Hematopoietic multipotent progenitor cell (in vitro differentiated cells): ENCODE measurements around the genes CHRM2, TRIM24 and KIAA1549.

DNA sequence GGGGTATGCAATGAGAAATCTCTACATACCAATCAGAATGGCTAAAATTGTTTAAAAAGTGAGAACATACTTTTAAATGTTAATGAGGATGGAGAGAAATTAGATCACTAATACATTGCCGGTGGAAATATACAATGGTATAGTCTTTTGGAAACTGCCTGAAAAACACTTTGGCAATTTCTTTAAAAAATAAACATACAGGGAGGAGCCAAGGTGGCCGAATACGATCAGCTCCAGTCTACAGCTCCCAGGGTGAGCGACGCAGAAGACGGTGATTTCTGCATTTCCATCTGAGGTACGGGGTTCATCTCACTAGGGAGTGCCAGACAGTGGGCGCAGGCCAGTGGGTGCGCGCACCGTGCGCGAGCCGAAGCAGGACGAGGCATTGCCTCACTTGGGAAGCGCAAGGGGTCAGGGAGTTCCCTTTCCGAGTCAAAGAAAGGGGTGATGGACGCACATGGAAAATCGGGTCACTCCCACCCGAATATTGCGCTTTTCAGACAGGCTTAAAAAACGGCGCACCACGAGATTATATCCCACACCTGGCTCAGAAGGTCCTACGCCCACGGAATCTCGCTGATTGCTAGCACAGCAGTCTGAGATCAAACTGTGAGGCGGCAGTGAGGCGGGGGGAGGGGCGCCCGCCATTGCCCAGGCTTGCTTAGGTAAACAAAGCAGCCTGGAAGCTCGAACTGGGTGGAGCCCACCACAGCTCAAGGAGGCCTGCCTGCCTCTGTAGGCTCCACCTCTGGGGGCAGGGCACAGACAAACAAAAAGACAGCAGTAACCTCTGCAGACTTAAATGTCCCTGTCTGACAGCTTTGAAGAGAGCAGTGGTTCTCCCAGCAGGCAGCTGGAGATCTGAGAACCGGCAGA is 37.2 kb upstream of the CHRM2 start:
- CAGE, long polyA plus RNA, result no peak

GRCh38 chr7:136868276-136869562 is at the start of gene CHRM2:
TSS of gene CHRM2 (plus strand) at chr7:136868652.
- CAGE, long polyA plus RNA, result no peak

DNA sequence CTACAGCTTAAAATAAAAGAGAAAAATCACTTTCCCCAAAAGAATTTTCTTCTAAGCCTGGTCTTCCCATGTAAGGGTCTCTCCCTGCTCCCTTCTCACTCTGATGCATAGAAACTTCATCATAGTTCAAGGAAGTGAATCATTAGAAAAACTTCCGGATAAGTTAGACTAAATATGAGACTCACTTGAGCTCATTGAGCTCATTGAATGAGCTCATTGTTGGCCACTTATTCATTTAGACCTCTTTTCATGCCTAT is 236.3 kb upstream of the PTN start:
- CAGE, long polyA plus RNA, result no peak

- CAGE, long polyA plus RNA, result no peak
Observed at GRCh38 chr7:137905613-137906152, 58.9 kb upstream of the DGKI start.

GRCh38 chr7:137949353-137950099 is 52.4 kb downstream of the CREB3L2 start:
- CAGE, long polyA plus RNA, result no peak

GRCh38 chr7:137962575-137963534 is 39.0 kb downstream of the CREB3L2 start:
- CAGE, long polyA plus RNA, result no peak

DNA sequence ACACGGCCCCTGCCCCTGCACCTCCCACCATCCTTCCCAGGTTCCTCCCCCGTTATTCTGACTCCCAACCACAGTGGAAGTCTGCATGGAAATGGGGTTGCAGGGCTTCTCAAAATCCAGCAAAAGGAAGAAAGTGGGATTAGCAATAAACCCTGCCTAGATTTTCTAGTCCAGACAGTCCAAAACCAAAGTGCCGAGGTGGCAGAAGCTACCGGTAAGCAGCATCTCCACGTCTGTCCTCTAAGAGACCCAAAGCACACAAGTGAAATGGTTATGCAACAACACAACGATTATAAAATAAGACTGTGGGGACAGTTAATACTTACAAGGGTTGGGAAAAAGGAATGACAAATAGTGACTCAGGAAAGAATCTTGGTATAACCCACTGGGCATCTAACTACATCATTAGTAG is 24.8 kb downstream of the CREB3L2 start:
- CAGE, long polyA plus RNA, result no peak

DNA sequence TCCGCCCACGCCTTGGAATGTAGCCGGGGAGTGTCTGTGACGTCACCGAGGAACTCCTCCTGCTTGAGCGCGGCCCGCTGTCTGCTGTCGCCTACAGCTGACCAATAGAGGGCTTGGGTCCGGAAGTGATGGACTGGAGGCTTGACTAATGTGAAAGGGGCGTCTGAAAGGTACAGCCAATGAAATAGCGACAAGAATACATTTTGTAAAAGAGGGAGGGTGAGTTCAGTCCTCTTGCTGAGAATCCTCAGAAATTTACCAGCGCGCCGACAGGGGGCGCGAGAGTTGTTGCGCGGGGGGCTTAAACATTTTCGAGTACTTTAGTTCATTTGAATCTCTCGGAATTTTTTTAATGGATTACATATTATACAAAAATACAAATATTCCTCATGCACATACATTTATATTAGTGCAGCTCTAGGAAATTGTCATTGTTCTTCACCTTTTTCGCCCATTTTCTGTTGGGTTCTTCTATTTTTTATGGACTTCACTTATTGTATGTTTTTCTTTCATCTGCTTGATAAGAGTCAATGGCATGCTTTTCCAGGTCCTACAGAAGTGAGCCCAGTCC is 420 bp upstream of the CREB3L2 start:
- CAGE, long polyA plus RNA, result no peak

DNA sequence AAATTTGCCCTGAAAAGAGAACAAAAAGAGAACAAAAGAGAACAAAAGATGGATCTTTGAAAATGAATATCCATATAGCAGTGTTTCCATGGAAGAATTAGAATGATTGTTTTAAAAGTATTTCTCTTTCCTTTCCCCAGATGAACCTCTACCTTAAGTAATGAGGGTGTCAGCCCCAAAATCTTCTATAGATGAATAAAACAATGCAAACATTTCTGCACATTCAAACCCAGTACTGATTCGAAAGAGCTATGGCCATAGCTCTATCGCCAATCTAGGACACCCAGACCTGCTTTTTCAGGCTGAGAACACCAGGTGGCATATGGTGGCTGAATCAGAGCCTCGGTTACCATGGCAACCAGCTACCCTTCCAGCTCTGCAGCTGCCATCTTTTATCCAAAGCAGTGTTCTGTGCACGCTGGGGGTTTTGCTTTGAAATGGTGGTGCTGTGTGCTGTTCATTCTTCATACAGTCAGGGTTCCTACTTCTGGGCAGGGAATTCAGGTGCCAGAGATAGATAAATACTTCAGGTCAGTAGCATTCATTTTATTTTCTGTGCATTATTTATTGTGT is 85.2 kb downstream of the AKR1D1 start:
- CAGE, long polyA plus RNA, result no peak

- CAGE, long polyA plus RNA, result no peak
Observed at GRCh38 chr7:138169389-138169603, 93.0 kb downstream of the AKR1D1 start.

DNA sequence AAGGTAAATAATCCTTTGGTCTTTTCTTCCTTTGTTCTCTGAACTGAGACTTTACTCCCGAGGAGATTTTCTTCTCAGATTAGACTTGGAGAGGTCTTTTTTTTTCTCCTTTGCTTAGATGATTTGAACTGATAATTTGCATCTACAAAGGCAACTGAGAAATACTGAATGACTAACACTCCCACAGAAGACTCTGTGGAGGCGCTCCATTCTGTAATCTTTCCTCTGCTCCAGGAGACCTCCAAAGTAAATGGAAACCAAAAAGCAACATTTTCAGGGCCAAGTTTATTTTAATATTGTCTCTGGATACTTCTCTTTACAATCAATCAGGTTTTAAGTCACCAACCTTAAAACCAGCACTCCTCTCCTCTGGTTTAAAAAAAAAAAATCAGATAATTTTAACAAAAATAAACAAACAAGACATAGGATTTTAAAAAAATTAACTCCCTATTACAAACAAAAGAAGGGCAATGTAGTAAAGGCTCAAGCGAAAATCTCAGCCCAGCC is 93.4 kb downstream of the AKR1D1 start:
- CAGE, long polyA plus RNA, result no peak

GRCh38 chr7:138313900-138314386 is 146.1 kb upstream of the TRIM24 start:
- CAGE, long polyA plus RNA, result no peak

DNA sequence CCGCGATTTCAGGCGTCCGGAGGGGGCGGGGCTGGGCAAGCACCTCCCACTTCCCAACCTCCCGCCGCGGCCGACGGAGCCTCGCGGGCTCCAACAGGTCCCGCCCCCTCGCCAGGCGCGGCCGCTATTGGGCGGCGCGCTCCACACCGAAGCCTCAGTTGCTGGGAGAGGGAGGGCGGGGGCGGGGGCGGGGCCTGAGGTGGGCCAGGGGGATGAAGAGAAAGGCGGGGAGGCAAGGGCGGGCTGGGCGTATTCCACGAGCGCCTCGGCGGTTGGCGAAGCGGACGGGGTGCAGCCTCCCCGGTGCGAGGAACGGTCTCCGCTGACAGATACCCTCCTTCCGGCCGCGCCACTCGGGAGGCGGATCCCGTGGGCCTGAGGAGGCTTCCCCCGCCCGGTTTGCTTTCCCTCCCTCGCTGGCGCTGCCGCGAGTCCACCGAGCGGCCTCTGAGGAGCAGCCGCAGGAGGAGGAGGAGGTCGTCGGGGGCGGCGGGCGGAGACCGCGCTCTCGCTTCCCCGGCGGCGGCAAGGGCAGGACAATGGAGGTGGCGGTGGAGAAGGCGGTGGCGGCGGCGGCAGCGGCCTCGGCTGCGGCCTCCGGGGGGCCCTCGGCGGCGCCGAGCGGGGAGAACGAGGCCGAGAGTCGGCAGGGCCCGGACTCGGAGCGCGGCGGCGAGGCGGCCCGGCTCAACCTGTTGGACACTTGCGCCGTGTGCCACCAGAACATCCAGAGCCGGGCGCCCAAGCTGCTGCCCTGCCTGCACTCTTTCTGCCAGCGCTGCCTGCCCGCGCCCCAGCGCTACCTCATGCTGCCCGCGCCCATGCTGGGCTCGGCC is at the start of gene TRIM24:
Gene TRIM24 (plus strand): TSS at position 250 of the 836 bp plus-strand sequence.
- CAGE, long polyA plus RNA, result no peak

DNA sequence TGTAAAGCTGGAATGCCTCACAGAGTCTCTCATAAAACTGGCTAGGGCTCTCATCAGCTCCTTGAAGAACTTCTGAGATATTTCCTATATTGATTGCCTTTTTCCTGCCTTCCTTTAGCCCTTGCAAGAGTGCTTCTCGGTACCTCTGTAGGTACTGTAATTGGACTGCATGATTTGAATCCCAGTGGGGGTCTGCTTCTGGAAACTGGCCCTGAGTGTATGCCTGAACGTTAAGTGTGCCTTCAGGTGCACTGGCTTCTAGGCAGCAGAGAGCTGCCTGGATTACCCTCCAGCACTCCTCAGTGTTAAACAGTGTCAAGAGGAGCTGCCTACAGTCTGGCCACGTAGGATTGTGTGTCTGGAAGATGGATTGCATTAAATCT is 103.6 kb downstream of the TRIM24 start:
- CAGE, long polyA plus RNA, result no peak

DNA sequence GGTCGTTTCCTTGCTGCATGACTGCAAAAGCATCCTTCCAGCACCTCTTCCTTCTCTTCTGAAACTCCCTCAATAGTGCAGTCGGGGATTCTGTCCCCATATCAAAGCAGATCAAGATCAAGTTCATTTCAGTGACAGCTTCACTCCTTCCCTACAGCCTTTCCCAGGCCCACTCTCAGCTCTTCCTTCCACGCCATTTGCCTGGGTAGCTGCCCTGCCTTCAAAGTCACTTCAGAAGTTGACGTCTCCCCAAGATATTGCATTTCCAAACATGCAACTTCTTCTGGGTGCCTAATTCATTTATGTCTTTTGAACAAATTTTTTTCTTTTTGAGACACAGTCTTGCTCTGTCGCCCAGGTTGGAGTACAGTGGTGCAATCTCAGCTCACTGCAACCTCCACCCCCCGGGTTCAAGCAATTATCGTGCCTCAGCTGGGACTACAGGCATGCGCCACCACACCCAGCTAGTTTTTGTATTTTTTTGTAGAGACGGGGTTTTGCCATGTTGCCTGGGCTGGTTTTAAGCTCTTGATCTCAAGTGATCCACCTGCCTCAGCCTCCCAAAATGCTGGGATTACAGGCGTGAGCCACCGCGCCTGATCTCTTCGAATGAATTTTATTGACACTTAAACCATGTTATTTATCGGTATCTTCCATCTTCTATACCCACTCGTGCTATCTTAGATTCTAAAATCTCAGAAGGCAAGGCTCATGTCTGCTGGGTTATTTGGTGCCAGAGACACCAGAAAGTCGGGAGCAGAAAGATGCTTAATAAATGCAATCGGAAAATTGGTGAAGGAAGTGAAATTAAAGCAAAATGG is 36.1 kb upstream of the ATP6V0A4 start:
- CAGE, long polyA plus RNA, result no peak

- CAGE, long polyA plus RNA, result no peak
Observed at GRCh38 chr7:138980762-138981793, at the start of gene KIAA1549. TSS of gene KIAA1549 (minus strand) at chr7:138981389.

- CAGE, long polyA plus RNA, result no peak
Observed at GRCh38 chr7:139035107-139035571, 703 bp downstream of the ZC3HAV1L start.

- CAGE, long polyA plus RNA, result no peak
Observed at GRCh38 chr7:139041617-139042296, 5.9 kb upstream of the ZC3HAV1L start.

- CAGE, long polyA plus RNA, result no peak
Observed at GRCh38 chr7:139068335-139068896, 32.6 kb upstream of the ZC3HAV1L start.

DNA sequence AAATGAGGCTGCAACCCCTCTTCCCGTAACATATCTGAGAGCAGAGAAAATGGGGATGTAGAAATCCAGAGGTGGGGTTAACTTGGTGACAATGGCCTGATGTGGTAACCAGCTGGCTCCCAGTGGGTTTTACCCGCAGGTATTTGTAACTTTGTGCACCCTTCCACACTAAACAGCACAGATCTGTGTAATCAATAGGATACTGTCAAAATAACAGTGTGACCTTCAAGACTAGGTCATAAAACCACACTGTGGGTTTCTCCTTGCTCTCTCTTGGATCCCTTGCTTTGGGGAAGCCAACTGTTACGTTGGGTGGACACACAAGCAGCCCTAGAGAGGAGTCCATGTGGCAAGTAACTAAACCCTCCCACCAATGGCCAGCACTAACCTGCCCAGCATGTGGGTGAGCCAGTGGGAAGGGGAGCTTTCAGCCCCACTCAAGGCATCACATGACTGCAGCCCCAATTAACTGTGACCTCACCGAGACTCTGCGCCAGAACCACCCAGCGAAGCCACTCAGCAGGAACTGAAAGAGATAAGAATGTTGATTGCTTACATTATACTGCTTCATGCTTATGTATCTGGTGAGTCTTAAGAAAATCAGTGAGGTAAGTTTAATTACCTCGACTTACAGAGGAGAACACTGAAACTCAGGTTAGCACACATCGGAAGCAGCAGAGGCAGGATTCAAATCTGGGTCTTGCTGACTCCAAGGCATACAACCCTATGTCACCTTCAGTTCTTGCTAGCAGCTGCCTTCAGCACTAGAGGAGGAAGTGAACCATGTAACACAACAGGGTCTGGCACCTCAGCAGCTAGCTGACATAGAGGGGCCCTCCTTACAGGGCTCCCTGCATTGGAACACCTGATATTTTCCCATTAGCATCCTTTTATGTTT is 9.4 kb upstream of the ZC3HAV1 start:
- CAGE, long polyA plus RNA, result no peak